Calu3 (cell line): ENCODE measurements around the genes PDS5B, KL, RFC3 and CCNA1.

DNA sequence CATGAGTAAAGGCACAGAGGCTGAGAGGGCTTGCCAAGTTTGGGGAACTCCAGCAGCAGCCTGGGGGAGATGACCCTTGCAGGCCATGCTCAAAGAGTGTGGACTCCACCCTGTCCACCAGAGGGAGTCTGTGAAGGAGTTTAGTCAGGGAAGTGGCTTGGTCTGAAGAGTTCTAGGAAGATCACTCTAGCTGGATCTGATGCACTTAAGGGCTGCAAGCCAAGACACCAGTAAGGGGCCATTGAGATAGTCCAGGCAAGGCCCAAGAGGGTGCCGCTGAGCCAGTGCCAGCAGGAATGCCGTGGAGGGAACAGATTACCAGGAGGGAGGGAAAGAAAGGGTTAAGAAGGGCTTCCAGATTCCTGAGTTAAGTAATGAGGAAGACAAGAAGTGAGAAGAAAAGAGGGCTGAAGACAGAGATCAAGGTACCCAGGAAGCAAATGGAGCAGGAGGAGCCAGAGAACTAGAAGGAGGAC, 68.7 kb downstream of the ZAR1L start:
- PRO-cap, result no peak

- PRO-cap, result no peak
Observed at GRCh38 chr13:32471364-32471853, 43.5 kb upstream of the N4BP2L1 start.

DNA sequence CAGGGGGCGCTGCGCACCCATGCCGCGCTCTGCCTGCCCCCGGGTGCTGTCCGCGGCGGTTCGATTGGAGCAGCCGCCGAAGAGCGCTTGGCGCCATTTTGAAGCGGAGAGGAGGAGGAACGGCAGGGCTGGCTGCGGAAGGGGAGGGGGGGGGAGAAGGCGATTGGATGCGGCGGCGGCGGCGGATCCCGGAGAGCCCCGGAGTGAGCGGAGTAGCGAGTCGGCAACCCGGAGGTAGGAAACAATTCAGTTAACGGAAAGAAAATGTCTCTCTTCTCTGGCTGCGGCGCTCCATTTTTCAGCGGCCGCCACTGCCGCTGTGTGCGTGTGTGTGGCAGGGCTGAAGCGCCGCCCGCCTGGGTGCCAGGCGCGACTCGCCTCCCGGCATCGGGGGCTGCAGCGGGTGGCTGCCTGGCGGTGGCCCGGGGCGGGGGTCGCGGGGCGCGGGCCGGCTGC, at the start of gene PDS5B:
Gene PDS5B, plus strand, starts transcription at position 93 of the 456 bp plus-strand sequence.
- PRO-cap, result bidirectional peak, plus-strand start at position 96 of the sequence, minus-strand start outside the sequence

GRCh38 chr13:32636672-32637638, 50.7 kb downstream of the PDS5B start:
- PRO-cap, result no peak

GRCh38 chr13:32746218-32746932, 160.1 kb downstream of the PDS5B start:
- PRO-cap, result no peak

DNA sequence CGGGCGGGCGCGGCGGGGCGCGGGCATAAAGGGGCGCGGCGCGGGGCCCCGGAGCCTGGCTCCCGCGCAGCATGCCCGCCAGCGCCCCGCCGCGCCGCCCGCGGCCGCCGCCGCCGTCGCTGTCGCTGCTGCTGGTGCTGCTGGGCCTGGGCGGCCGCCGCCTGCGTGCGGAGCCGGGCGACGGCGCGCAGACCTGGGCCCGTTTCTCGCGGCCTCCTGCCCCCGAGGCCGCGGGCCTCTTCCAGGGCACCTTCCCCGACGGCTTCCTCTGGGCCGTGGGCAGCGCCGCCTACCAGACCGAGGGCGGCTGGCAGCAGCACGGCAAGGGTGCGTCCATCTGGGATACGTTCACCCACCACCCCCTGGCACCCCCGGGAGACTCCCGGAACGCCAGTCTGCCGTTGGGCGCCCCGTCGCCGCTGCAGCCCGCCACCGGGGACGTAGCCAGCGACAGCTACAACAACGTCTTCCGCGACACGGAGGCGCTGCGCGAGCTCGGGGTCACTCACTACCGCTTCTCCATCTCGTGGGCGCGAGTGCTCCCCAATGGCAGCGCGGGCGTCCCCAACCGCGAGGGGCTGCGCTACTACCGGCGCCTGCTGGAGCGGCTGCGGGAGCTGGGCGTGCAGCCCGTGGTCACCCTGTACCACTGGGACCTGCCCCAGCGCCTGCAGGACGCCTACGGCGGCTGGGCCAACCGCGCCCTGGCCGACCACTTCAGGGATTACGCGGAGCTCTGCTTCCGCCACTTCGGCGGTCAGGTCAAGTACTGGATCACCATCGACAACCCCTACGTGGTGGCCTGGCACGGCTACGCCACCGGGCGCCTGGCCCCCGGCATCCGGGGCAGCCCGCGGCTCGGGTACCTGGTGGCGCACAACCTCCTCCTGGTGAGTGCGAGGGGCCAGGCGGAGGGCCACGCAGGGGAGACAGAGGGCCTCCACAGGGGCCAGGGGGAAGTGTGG, at the start of gene KL:
Gene KL, plus strand, starts transcription at position 54 of the 965 bp plus-strand sequence.
- PRO-cap, result no peak

DNA sequence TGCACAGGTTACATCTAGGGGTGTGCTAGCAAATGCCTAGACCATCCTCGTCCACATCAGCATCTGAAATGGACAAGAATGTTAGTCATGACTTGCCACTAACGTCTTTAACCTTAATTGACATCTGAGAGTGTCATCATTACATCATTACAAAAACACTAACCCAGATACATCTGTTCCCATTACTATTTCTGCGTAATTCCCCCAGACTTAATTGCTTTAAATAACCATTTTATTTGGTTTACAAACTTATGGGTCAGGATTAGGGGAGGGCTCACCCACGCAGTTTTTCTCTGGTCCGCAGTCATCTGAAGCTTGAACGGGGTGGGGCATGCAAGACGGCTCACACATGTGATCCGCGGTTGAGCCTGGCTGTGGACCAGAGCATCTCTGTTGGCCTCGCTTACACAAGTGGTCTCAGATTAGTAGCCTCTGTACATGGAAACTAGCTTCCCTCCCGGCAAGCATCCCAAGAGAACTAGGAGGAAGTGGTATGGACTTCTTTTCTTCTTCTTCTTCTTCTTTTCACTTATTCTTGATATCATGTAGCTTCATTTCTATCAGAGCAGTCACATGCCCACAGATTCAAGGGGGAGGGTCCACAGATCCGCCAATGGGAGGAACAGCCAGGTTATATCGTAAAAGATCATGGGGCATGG, 16.0 kb downstream of the KL start:
- PRO-cap, result no peak

GRCh38 chr13:33092494-33092985, 76.3 kb downstream of the KL start:
- PRO-cap, result no peak

DNA sequence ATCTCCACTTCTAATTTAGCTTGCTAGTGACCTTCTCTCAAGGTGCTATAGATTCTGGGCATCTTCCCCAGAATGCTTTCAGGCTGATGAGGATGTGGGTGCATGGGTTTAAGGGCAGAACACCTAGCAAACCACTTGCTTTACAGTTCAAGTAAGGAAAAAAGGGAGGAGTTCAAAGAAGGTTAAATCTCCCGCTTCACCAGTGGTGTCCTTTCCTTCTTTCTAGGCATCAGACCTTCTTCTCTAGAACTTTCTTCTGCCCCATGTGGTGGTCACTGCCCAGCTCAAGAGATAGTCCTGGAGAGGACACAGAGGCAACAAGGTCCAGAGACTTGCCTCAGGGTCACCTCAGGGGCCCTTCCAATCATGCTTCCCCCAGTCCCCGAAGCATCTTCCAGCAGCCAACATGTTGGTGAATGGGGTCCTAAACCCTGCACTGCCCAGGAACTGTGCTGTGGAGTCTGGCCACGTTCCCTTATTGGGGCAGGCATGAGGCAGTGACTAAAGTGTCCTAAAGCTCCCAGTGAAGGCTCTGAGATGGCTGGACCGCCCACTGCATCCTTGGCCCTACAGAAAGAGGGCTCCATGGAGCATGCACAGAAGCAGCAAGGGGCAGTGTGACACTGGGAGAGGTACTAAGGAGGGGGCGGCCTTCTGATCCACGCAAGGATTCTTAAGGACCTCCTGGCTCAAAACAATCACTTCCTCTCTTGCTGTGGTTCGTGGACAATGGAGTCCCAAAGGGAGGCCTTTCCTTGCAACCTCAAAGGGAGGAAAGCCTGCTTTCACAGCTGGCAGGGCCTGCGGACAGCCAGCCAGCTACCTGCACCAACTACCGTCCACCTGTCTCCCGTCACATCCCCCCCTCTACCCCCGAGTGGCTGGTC, 63.6 kb upstream of the STARD13 start:
- PRO-cap, result unidirectional peak, plus-strand start at position 615 of the sequence

DNA sequence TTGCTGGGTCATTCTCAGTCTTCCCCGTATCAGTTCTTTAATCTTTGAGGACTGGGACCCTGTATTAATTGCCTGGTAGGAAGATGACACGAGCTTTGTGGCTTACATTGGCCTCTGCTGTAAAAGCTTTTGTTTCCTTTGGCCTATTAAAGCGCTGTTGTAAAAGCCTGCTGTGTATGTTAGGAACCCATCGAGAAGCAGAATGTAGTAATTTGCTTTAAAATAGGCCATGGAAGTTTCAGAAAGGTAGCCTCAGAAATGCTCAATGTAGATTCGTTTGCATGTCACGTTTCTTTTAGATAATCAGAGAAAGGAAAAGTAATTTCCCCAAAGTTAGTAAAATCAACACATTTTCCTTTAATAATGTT, 257.5 kb upstream of the STARD13 start:
- PRO-cap, result no peak

GRCh38 chr13:33643190-33643725, 174.7 kb upstream of the RFC3 start:
- PRO-cap, result no peak

GRCh38 chr13:33817863-33818436, at the start of gene RFC3:
Gene RFC3 (plus strand): TSS chr13:33818149.
- PRO-cap, result bidirectional peak, plus-strand start at chr13:33818153, minus-strand start at chr13:33818047

GRCh38 chr13:33870276-33870858, 52.4 kb downstream of the RFC3 start:
- PRO-cap, result no peak

- PRO-cap, result unidirectional peak, plus-strand start at chr13:34152066; unidirectional peak, plus-strand start at chr13:34152209
Observed at GRCh38 chr13:34151986-34152359, 334.0 kb downstream of the RFC3 start.

GRCh38 chr13:34747898-34748421, 194.1 kb upstream of the NBEA start:
- PRO-cap, result bidirectional peak, plus-strand start at chr13:34748360, minus-strand start at chr13:34748107

GRCh38 chr13:35848217-35848520, 283.0 kb downstream of the DCLK1 start:
- PRO-cap, result no peak

- PRO-cap, result no peak
Observed at GRCh38 chr13:36357329-36357623, 11.1 kb upstream of the SPART start.

DNA sequence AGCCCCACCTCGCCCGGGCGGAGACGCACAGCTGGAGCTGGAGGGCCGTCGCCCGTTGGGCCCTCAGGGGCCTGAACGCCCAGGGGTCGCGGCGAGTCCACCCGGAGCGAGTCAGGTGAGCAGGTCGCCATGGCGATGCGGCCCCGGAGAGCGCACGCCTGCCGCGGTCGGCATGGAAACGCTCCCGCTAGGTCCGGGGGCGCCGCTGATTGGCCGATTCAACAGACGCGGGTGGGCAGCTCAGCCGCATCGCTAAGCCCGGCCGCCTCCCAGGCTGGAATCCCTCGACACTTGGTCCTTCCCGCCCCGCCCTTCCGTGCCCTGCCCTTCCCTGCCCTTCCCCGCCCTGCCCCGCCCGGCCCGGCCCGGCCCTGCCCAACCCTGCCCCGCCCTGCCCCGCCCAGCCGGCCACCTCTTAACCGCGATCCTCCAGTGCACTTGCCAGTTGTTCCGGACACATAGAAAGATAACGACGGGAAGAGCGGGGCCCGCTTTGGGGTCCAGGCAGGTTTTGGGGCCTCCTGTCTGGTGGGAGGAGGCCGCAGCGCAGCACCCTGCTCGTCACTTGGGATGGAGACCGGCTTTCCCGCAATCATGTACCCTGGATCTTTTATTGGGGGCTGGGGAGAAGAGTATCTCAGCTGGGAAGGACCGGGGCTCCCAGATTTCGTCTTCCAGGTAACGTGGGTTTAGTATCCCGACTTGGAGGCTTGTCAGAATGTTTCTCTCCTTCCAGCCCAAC, at the start of gene CCNA1:
Gene CCNA1, plus strand, starts transcription at position 444 of the 742 bp plus-strand sequence.
- PRO-cap, result no peak

DNA sequence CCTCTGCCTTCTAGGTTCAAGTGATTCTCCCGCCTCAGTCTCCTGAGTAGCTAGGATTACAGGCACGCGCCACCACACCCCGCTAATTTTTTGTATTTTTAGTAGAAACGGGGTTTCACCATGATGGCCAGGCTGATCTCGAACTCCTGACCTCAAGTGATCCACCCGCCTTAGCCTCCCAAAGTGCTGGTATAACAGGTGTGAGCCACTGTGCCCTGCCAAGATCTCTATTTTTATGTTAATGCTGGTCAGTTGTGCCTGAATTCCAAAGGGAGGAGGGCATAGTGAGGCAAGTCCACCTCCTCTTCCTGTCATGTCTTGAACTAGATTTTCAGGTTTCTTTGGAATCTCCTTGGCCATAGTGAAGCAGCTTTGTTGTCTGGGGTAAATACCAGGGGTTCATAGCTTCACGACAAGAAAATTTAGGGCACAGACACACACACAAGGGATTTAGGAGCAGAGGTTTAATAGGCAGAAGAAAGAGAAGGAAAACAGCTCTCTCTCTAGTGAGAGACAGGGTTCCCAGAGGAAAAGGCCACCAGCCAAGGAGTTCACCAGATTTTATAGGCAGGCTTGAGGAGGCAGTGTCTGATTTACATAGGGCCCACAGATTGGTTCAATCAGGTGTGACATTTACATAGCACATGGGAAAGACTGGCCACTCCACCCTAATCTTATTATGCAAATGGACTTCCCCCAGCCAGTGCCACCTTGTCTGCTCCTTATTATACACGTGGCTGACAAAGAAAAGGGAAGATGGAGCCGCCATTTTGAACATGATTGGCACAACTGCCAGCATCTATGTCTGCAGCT, 57.0 kb upstream of the RFXAP start:
- PRO-cap, result unidirectional peak, plus-strand start at position 334 of the sequence

DNA sequence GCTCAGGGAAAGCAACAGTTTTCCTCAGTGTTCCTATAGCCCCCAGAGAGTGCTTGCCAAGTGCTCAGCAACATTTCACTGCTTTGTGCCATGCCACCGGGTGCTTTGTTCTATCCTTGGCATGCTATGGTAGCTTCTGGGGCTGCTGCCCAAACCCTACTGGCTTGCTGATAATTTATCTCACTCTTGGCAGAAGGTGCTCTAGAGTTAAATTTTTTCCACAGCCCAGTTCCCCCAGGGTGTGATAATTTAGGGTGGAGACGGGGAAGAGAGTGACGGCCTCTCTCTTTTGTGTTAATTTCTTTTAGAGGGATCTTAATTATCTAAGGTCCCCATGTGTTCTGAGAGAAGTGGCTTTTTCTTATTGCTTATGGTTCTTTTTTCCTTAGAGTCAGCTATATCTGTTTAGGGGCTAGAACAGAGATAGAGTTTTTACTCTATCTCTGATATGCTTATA, 12.6 kb upstream of the CSNK1A1L start:
- PRO-cap, result no peak